RPMI7951 (cell line): ENCODE measurements around a stretch of chr2.

DNA sequence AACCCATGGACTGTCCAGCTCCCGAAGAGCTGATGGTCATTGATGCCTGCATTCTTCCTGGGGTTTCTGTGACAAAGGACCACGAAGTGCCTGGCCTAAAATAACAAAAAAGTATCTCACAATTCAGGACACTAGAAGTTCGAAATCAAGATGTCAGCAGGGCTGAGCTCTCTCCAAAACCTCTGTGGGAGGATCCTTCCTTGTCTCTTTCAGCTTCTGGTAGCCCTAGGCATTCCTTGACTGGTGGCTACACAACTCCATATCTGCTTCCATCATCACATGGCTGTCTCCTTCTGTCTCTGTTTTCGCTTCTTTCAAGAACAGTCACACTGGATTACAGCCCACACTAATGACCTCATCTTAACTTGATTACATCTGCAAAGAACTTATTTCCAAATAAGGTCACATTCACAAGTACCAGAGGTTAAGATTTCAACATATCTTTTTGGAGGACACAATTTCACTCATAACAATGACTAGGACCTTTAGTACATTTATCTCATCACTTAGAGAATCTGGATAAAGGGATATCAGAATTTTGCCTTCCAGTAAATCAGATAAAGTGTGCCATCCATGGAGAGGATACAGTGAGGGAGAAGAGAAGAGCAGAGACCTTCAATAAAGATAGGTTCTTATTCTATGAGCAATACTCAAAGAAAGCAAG lies 275.2 kb downstream of the IRS1 start:
- RAMPAGE, long total RNA, result no peak

DNA sequence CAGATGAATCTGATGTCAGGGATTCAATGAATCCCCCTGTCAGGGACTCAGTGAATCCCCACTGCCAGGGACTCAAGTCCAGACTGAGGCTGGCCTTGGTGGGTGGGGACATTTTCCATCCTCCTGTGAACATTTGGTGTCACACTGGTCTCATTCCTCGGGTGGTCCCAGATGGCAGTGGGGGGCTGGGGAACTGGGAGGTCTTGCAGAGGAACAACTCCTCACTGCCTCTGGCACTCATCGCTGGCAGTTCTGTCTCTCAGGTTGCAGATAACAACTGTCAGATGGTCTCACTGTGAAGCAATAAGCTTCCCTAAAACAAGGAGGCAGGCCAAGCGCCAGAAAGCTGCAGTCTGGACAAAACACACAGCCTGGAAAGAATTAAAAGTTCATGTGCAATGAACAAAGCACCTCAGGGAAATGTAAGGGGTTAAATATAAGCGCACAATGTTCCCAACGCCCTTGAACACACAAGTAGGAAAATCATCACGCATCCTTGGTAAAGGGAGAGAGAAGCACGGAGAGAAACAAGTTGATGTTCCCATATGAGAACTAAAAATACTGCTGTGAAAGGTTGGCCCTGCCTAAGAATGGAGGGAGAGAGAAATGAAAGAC lies 78.0 kb downstream of the IRS1 start:
- RAMPAGE, long total RNA, result no peak

- RAMPAGE, long total RNA, result no peak
Measured at GRCh38 chr2:226742292-226743032, 57.2 kb downstream of the IRS1 start.

GRCh38 chr2:226797538-226798033 lies 2.0 kb downstream of the IRS1 start:
- RAMPAGE, long total RNA, result no peak

DNA sequence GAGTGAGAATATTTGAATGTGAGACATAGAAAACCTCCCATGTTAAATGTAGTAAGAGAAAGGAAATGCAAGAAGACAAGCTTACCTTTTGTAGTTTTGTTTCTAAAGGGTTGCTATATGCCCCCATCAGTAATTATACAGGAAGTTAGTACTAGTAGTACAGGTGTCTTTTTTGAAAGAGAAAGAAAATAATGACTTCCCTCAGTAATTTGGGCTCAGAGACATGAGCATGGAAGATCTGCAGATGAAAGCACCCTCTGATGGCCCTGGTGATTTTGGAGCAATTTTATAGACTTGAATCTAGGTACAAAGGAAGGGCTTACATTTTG lies 80.8 kb downstream of the RHBDD1 start:
- RAMPAGE, long total RNA, result no peak

GRCh38 chr2:226970031-226970732 lies 134.3 kb downstream of the RHBDD1 start:
- RAMPAGE, long total RNA, result no peak

- RAMPAGE, long total RNA, result no peak
Measured at GRCh38 chr2:227164867-227165328, 474 bp downstream of the COL4A3 start.

GRCh38 chr2:227180286-227180871 lies 16.0 kb downstream of the COL4A3 start:
- RAMPAGE, long total RNA, result no peak

DNA sequence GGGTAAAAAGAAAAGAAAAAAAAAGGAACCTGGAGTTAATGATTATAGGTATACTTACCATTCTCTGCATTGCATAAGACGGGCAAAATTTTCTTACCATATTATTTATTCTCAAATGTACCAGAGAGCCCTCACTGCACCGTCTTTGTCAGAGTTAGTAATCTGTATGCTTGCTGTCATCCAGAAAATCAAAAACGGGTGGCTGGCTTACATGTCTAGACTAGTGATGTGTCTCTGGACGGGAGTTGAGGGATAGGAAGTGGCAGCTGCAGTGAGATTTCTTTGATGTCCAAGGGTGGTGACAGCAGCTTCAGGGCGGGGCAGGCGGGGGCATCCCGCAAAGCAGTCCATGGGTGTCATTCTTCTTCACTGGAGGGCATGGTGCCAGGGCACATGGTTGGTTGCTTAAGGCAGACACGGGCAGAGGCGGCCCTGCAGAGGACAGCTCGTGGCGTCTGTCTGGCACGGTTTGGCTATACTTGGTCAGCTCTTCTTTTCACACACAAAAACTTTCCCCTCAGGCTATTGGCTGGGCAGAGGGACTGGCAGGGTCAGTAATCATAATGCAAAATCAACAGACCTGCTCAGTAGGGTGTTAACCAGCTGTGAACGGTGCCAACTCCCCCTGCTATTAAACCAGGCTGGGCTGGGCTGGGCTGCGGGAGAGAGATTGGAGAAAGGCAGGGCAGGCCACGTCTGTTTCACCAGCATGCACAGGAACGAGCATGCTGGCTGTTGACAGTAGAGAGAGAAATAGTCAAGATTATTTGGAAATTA lies 63.7 kb downstream of the COL4A3 start:
- RAMPAGE, long total RNA, result no peak

DNA sequence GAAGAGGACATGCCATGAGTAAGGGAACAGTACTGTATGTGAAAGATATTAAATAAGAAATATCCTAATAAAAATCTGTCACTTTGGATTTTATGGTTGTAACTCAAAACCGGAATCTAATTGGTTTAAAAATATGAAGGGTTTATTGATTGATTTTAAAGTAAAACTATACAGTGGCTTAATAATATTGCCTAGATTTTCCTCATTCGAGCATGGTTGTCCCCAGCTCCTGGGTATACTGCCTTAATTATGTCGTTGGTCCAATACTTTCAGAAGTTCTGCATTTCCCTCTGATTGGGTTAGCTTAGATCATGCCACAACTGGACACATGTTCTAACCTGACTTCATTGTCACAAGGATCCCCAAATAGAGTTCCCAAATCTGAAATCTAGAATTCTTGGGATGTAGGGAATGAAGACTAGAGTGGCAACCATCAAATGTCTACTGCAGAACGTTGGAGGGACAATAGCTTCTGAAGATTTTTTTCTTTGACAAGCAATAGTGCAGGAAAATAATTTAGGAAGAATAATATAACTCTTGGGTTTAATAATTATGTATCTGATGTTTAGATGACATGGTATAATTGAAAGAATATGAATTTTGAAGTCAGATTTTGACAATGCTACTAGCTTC lies 3.2 kb downstream of the AGFG1 start:
- RAMPAGE, long total RNA, result no peak

DNA sequence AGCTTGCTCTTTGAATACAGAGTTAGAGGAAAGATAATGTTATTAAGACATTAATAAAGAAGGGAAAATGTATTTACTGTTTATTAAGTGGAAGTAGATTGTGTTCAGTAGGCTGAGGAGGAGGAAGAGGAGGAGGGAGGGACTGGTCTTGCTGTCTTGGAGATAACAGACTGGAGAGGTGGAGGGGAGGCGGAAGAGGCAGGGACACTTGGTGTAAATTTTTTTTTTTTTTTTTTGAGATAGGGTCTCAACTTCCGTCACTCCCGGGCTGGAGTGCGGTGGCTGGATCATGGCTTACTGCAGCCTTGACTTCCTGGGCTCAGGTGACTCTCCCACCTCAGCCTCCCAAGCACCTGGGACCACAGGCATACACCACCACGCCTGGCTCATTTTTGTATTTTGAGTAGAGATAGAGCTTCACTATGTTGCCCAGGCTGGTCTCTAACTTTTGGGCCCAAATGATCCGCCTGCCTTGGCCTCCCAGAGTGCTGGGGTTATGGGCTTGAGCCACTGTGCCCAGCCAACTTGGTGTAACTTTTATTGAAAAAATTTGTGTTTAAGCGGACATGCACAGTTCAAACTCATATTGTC lies 32.1 kb downstream of the AGFG1 start:
- RAMPAGE, long total RNA, result no peak

- RAMPAGE, long total RNA, result no peak
Measured at GRCh38 chr2:227567789-227568316, 30.8 kb upstream of the SCYGR2 start.

GRCh38 chr2:227870667-227871199 lies 698 bp upstream of the DAW1 start:
- RAMPAGE, long total RNA, result no peak

DNA sequence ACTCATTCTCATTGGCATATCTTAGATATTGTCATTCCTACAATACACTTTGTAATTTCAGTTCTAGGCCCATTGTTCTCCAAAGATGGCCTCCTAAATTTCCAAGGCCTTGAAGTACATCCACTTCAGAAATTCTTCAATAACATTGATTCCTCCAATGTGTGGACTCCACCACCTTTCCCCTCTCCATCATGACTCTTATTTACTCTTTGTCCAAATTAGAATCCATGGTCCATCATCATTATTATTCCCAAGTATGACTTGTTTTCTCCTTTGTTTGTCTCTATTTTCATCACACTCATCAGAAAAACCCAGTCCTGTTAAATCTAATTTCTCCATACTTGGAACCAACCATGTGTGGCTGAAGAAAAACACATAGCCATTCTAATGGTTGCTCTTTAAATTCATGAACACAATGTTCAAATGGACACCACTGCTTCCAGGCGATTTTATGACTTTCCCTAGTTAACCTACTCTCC lies 131.7 kb upstream of the SPHKAP start:
- RAMPAGE, long total RNA, result no peak

DNA sequence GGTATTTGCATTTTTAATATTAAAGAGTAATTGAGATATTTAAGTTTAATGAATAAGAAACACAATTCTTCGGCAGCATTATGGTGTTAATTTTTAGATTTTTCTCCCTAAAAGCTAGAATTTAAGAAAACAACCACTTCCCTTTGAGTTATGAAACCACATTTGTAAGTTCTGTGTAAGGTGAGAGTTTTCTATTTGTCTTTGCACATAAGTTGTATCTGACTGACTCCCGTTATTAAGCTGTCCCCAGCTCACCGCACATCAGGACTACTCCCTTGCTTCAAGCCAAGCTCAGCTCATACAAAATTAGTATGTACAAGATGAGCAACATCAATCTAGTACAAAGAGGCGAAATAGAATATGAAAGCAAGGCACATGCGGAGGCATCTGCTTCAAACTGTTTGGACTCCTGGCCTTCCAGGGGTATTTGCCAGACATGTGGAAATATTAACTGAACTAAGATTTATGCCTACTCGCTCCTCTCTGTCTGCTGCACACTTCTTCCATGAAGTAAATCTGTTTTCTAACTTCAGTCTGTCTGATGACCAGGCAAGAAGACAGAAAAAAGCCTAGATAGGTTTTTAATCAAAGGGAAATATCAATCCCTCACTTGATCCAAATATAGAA lies 499.9 kb downstream of the PID1 start:
- RAMPAGE, long total RNA, result no peak

- RAMPAGE, long total RNA, result no peak
Measured at GRCh38 chr2:229087567-229088526, 183.2 kb downstream of the PID1 start.

GRCh38 chr2:229104531-229105061 lies 166.5 kb downstream of the PID1 start:
- RAMPAGE, long total RNA, result no peak

DNA sequence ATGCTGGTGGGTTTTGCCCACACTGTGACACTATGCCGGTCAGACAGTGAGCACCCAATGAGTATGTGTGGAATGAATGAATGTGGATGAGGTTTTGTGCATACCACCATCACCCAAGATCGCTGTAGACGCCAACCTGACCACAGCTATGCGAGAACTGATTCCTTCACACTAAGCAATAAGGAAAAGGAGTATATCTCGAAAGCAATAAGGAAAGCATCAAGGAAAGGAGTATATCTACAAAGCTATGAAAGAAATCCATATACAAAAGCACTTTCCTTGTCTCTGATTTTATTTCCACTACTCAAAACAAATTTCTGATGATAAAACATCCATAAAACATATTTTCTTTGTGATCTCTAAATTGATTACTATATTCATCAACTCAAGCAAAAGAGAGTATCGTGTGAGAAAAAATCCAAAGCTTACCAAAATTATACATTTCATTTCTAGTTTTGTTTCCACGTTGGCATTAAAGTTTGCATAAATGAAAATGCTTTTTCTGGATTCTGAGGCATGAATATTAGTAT lies 116.5 kb downstream of the PID1 start:
- RAMPAGE, long total RNA, result no peak

DNA sequence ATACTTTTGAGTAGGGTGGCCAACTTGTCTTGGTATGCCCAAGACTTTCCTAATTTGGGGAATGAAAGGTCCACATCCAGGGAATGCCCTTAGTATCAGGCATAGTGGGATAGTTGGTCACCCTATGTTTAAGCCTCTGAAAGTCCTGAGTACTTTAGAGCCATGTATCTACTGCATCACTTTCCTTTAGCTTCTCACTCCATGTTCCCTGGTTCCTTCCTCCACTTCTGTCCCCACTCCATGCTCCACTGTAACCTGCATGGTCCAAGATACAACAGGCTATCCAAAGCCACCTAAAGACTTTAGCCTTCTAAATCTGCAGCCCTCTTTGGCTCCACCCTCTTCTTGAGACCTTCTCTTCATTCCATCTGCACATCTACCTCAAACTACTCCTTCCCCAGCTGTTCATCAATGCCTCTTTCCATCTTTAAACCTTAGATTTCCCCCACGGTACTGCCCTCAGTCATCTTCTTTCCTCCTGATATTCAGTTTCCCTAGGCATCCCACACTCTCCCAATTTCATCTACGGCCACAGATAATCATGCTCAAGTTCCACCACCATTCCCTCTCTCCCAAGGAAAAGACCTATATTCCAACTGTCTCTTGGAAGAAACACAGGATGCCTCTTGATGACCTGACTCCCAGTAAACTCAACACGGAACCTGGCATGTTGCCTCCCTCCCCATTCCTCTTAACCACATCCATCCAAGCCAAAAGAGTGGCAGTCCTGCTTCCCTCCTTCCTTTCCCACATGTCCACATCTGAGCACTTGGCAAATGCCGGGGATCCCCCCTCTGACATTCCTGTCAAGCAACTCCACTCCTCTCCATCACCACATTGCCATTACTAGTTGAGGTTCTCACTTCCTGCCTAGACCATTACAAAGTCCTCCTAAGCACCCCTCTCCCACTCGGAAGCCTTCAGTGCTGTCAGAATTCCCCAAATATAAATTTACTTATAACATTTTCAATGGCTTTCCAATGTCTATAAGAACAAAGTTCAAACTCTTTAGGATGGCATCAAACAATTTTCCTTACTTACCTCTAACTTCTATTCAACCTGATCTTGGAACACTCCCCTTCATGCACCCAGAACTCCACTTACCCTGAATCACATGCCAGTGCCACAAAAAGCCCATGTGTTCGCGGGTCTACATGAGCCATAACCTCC lies 49.6 kb downstream of the PID1 start:
- RAMPAGE, long total RNA, result no peak

DNA sequence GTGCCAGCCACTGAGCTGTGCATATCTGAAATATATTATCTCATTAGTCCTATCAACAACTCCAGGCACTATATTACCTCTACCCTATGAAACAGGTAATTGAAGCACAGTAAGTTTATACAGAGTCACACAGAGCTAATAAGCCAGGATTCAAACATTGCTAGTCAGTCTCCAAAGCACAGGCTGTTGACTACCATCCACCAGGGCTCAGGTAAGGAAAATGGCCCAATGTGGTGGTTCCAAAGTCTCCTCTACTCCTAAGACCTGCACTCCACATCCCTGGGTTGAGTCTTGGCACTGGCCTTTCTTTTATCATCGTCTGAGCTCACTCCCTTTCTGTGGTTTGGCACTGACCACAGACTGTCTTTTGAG lies 11.8 kb upstream of the PID1 start:
- RAMPAGE, long total RNA, result no peak